ENCODE results near the gene ALDH7A1.

GRCh38 chr5:124706653-124707459 lies 39.6 kb downstream of the ZNF608 start:
- PRO-cap, result no peak
- CAGE, long polyA plus RNA, result no peak

DNA sequence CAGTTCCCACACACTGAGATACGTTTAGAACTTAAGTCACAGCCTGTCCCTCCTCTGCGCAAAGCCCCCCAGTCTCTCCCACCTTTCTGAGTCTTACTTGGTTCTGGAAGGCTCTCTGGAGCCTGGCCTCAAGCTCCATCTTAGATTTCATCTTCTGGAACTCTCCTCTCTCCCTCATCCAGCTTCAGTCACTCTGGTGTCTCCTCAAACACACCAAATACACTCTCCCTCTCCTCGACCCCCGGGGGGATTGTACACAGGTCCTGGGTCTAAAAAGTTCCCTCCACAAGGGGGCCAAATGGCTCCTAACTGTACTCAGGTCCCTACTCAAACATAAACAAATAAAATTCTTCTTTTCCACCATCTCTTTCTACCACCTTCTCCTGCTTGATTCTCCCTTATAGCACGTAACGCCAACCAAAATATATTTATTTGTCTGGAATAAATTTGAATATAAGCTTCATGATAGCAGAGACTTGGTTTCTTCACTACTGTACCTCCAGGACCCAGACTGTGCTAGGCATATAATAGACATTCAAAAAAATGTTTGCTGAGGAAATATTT lies 21.5 kb downstream of the ZNF608 start:
- PRO-cap, result no peak
- CAGE, long polyA plus RNA, result no peak

DNA sequence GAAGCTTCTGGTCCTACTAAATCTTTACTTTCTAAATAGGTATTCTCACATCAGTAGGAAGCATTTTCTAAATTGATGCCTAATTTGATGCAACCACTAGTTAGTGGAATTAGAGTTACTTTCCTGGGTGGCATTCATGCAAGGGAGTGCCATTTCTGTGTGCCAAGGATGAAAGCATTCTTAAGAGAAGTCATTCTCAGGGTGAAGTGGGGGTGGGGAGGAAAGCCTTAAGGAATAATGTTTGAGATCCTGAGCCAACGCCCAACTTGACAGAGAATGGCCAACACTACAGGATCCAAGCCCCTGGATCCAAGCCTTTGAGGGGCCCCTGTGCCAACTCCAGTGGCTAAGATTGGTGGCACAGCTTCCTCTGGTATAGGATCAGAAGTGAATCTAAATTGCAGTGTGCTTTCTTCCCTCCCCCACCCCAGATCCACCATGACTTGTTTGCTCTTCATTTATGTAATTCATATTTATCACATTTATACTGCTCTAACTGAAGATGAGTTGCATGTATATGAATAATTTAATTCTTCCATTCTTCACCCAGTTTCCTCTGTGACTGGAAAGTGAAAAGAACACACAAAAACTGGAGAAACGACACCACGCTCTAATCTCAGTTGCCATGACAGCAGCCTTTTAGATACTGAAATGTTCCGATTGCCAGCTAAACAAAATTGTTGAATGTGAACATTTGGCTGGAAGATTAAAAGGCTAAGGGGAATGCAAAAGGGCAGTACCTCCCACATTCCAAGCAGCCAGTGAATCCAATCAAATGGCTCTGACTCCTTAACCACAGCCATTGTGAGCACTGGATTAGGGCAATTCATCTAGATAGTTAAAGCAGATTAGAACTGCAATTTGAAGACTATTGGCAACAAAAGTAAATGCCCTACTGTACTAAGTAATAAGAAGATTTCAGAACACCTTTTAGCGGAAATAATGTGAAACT lies 4.5 kb downstream of the ZNF608 start:
- PRO-cap, result no peak
- CAGE, long polyA plus RNA, result no peak

GRCh38 chr5:126280990-126281563 lies 142.1 kb upstream of the GRAMD2B start:
- PRO-cap, result no peak
- CAGE, long polyA plus RNA, result no peak

DNA sequence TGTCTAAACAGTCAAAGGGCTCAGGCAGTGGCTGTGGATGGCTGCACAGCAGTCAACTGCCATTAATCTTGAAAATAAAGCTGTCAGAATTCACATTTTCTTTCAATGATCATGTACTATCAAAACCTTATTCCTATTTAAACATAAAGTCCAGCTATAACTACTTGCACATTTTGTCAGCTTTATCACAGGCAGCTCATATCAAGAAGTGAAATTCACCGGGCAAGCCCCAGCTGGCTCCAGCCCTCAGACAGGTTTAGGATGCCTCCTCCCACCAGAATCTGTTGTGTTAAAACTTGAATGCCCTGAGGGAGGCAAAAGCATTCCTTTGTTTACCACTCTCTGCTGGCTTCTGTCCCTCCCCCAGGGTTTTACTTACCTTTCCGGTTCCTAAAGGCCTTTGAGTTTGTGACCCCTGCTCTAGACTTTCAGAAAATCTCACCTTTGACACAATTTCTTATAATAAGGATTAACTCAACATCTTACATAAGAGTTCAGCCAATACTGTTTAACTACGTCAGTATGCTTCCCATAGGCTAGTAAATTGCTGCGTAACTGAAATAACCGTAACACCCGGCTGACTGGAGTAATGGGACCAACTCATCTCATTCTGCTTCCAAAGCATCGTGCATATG lies 54.8 kb upstream of the GRAMD2B start:
- PRO-cap, result no peak
- CAGE, long polyA plus RNA, result no peak

DNA sequence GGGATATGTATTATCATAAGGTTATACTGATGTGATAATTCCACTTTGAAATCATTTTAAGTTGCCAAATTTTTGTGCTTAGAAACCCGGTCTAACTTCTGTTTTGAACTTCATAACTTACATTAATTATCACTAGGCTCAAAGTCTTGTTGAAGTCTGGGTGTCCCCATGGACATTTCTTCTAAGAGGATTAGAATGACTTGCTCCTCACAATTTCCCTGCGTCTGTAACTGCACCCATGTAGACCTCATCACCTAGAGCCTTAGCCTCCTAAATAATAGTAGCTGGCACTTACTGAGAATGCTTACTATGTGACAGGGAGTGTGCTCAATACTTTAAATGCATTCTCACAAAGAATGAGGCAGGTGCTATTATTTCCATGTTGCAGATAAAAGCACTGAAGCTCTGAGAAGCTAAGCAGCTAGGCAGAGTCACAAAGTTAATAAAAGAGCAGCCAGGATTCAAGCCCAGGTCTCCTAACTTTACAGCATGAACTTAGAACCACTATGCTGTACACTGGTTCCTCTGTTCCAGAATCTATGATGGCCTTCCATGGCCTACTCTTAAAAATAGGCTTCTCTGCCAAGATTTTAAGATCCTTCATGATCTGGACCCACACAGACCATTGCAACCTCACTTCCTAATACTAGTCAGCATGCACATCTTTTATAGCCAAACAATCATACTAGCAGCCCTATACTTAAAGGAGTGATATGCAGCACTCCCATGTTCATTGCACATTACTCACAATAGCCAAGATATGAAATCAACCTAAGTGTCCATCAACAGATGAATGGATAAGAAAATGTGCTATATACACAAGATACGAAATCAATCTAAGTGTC lies 1.5 kb downstream of the GRAMD2B start:
- PRO-cap, result no peak
- CAGE, long polyA plus RNA, result no peak

DNA sequence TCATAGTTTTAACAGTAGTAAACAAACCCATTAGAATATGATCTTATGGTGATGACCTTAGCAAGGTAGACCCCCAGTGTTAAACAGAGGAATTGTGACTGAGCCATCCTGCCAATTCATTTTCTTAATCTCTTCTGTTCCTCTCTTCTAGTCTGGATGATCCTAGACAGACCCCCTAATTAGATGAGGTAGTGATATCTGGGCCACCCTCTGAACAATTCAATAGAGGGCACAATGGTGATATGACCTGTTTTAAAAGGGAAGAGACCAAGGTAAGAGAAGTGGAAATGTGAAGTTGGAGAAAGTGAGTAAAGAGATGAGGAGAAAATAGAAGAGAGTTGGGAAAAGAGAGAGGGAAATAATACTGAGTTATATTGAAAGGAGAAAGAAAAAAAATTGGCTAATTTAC lies 8.2 kb downstream of the GRAMD2B start:
- PRO-cap, result no peak
- CAGE, long polyA plus RNA, result no peak

GRCh38 chr5:126594608-126595825 lies at the start of gene ALDH7A1:
TSS of gene ALDH7A1 (minus strand) at chr5:126595219.
- PRO-cap, result no peak
- CAGE, long polyA plus RNA, result no peak

DNA sequence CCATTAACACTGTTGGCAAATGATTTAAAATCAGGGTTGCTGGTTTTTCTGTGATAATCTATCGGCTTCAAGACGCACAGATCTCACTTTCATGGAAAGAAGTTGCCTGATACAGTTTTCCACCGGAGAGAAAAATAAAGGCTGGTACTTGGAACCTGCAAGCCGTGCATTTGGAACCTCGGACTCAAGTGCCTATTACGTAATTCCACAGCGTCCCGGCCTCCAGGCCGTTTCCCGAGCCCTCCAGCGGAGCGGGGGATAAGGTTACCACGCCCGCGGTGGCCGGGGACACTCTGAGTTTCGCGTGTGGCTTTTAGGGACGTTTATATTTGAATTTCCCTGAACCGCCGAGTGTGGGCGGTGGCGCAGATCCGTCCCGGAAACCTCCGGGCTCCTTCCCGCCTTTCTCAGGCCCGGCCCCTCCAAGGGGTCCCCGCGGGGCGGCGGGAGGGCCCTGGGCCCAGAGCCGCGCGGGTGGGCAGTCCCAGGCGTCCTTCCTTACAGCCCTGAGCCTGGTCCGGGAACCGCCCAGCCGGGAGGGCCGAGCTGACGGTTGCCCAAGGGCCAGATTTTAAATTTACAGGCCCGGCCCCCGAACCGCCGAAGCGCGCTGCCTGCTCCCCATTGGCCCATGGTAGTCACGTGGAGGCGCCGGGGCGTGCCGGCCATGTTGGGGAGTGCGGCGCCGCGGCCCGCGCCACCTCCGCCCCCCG lies 405 bp upstream of the LMNB1 start:
- PRO-cap, result bidirectional peak, plus-strand start at position 169 of the sequence, minus-strand start outside the sequence; bidirectional peak, plus-strand start at position 342 of the sequence, minus-strand start at position 295 of the sequence; bidirectional peak, plus-strand start outside the sequence, minus-strand start at position 573 of the sequence
- CAGE, long polyA plus RNA, result no peak

- PRO-cap, result no peak
- CAGE, long polyA plus RNA, result no peak
These were observed 43.8 kb downstream of the LMNB1 start for GRCh38 chr5:126820711-126821252.

- PRO-cap, result no peak
- CAGE, long polyA plus RNA, result no peak
These were observed 391 bp downstream of the MARCHF3 start for GRCh38 chr5:127029839-127030495.

- PRO-cap, result no peak
- CAGE, long polyA plus RNA, result no peak
These were observed 8.2 kb upstream of the MARCHF3 start for GRCh38 chr5:127038528-127038959.

DNA sequence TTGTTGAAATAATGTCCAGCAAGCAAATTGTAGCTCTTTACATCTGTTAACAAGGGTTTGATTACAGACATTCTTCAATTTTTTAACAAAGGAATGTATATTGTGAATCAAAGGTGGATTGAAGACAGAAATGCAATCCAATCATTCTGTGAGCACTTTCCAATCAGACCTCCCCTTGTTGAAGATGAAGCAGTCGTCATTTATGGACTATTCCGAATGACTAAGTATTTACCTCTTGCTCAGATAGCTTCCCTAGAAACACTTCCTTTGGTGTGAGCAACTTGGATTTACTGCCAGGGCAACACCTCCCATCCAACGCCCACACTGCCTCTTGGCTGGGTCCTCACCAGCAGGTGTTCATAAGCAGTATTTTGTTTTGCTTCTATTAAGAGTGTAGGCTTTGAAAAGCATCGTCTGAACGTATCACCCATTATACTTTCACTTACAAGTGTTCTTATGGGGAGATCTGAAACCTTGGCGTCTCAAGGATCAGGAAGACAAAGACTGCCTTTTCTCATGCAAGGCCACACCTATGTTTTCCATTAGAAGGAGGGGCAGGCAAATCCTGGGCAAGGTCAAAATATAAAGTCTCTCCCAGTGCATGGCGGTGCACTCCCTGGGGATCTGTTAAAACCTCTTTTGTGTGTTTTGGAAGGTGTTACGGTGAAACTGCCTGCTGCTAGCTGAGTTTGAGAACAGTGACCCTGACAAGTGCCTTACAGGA lies 10.5 kb upstream of the MARCHF3 start:
- PRO-cap, result no peak
- CAGE, long polyA plus RNA, result no peak

- PRO-cap, result no peak
- CAGE, long polyA plus RNA, result no peak
These were observed 11.2 kb upstream of the MARCHF3 start for GRCh38 chr5:127041539-127041903.

- PRO-cap, result no peak
- CAGE, long polyA plus RNA, result no peak
These were observed 304 bp downstream of the MEGF10 start for GRCh38 chr5:127290966-127291234.

GRCh38 chr5:127844543-127845046 lies 141.4 kb downstream of the CCDC192 start:
- PRO-cap, result no peak
- CAGE, long polyA plus RNA, result no peak

DNA sequence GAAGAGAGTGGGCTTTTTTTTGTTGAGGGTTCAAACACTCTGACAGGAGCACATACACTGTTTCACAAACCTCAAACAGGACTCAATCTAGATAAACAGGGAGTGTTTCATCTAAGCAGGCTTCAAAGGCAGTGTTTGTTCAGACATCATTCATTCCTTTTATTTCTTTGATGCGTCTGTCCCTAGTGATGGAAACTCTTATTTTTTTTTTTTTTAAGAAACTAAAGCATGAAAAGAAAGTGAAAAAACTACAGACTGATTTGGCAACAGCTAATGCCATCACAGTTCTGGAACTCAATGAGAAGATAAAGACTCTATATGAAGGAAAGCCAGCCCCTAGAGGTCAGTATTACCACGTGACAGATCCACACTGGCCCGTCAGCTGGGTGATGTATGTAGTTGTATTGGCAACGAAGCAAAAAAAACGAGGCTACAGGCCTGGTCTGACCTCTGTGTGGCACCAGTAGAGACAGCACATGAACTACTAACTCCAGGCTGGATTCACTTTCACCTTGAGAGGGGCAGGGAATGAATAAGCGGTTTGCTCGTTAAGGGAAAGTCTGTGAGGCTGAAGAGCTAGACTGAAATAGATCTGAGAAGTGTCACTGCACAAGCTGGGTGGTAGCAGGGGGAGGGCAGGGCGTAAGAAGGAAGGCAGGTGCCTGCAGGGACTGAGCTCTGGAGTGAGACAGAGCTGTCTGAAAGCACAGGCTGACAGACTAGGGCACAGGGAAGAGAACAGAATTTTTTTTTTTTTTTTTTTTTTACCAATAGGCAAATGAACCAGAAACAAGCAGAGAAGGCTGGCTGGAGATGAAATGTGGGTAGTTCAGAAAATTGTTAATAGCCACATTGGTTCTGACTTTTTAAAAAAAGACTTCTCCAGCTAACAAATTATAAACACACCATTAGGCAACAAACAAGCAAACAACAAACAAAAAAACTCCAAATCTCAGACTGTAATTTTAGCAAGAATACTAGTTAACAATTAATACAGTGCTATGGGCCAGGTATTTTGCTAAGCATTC lies 172.4 kb downstream of the CCDC192 start:
- PRO-cap, result no peak
- CAGE, long polyA plus RNA, result no peak

DNA sequence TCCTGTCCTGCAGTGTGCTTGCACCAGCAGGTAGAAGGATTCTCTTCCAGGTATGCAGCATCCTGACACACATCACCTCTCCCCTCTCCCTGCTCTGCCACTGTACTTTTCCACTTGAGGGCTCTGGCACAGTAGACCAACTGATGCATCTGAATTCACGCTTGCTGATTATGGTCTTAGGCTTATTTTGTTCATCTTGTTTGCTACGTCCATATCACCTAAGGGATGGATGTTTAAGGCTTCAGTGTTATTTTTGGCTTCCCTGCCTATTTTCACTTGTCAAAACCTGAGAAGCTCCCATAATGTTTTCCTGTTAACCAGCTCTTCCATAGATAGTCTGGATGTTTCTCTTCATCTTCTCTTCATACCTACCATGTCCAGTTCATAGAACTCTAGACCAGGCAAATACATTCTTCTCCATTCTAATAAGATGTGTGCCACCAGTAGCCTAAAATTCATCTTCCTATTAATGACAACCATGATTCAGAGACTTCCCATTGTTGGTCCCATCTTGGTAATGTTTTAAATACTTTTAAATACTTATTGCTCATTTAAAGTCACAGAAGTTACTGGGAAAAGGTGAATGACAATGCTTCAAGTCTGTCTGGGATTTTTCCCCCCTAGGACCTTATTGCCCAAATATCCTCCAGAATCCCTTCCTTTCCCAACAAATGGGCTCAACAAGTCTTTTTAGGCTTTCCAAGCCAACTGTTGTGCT lies 64.8 kb upstream of the SLC12A2 start:
- PRO-cap, result no peak
- CAGE, long polyA plus RNA, result no peak

DNA sequence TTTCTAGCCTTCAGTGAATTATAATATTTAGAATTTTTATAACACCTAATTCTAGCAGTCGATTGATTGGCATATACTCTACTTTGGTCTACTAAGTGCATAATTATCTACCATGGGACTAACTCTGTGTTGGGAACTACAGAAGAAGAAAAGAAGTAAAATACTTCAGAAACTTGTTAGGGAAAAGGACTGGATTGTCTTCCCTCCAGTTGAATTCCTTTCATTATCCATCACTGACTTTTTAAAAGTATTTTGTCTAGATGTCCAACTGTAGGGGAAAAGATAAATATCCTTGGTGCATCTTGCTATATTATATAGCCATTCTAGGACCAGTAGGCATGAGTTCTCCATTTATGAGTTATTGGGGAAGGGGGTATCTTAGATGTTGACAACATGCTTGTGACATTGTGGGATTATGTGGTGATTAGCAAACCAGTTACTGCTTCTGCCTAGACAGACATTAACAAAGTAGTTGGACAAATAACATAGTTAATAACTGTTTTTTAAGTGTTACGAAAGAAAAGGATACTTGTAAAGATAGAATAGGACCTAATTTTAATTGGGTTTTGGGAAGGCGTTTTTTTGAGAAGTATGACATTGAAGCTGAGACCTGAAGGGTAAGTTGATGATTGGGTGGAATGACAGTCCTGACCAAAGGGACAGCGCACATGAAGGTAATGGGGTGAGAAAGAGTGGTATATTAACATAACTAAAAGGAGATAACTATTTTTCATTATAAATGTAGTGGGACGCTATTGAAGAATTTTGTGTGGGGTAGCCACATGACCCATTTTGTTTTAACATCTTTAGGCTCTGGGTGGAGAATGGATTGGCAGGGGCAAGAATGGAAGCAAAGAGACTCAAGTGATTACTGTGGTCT lies 3.6 kb downstream of the SLC12A2 start:
- PRO-cap, result no peak
- CAGE, long polyA plus RNA, result no peak

- PRO-cap, result no peak
- CAGE, long polyA plus RNA, result no peak
These were observed 50.5 kb downstream of the SLC12A2 start for GRCh38 chr5:128133951-128134482.